Omental fat pad (tissue), 4 donors: ENCODE measurements around the genes CEP78, TLE4 and RASEF.

- PRO-cap = no peak
- RAMPAGE, long total RNA, 4 experiments = no peak in any of the 4 experiments
Observed at GRCh38 chr9:76442004-76442377, 17.0 kb upstream of the GCNT1 start.

DNA sequence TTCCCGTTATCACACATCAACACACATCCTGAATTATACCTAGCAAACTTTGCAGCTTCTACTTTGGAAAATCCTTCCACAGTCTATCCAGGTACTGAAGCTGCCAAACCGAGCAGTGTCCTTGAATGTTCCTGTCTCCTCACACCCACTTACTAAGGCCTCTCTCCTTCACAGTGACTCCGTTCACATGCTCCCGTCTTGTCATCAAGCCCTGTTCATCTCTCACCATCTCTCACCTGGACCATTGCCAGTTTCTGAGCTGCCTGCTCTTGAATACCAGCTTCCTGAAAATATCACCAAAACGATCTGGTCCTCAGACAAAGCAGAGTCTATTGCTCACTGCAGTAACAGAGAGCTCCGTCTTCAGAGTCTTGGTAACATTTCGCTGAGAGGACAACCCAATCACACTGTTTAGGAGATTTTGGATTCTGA lies 57.4 kb downstream of the GCNT1 start:
- PRO-cap = no peak
- RAMPAGE, long total RNA, 4 experiments = no peak in any of the 4 experiments

- PRO-cap = no peak
- RAMPAGE, long total RNA, 4 experiments = no peak in any of the 4 experiments
Observed at GRCh38 chr9:76530668-76531075, 71.7 kb downstream of the GCNT1 start.

- PRO-cap = no peak
- RAMPAGE, long total RNA, 4 experiments = no peak in any of the 4 experiments
Observed at GRCh38 chr9:76701305-76702016, 204.5 kb downstream of the PRUNE2 start.

DNA sequence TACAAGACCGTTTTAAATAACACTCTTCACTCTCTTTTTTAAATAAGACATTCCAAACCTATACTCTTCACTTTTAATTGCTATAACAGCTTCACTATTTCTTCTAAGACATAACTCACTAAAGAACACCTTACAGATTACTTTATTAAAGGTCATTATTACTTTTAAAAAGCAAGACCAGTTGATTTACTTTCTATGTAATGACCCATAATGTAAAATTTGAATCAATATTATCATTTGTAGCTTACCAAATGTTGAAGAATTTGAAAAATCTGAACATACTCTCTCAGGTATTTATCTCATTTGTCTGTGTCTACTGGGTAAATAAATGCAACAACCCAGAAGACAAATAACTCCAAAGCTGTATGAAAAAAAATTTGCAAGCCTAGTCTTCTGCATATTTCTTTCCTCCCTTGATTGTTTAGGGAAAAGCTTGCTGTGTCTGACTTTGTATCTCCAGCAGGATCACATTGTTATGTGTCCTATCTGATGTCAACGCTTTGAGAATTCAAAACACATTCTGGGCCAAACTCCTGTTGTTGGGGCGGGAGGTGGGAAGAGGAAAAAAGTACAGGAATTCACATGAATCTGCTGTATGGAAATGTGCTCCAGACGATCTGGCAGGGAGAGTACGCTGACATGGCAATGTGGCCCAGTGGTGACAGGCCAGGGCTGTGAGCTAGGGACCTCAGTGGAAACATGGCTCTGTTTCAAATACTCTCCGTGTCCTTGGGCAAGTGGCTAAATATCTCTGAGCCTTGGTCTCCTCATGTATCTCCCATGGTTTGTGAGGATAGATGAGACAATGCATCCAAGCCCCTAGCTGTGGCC lies 87.2 kb upstream of the GNA14 start:
- PRO-cap = no peak
- RAMPAGE, long total RNA, 4 experiments = no peak in any of the 4 experiments

DNA sequence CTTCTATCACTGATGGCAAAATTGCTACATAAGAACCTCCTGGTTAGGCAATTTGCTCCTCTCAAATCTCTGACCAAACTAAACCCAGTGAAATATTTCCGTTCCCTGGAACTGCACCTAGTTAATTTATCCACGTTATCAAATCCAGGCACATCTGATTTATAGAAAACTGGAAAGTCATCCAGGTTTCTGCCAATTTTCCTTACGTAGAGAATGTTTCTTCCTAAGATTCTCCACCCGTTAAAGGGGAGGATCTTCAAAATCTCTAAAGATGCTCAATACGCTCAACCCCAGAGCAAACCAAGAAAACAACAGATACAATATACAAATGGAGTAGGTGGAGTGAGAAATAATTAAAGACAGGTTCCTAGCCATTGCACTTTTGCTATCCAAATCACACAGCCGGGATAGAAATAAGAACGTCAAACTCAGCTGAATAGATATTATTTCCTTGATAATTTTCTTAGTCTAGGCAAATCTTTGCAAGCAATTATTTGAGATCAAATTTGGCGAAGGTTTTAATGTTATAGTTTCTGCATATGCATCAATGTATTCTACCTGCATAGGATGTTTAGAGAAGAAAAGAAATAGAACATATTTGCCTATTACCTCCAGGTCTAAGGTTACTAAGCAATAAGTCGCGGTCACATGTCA lies 88.0 kb upstream of the GNA14 start:
- PRO-cap = no peak
- RAMPAGE, long total RNA, 4 experiments = no peak in any of the 4 experiments

DNA sequence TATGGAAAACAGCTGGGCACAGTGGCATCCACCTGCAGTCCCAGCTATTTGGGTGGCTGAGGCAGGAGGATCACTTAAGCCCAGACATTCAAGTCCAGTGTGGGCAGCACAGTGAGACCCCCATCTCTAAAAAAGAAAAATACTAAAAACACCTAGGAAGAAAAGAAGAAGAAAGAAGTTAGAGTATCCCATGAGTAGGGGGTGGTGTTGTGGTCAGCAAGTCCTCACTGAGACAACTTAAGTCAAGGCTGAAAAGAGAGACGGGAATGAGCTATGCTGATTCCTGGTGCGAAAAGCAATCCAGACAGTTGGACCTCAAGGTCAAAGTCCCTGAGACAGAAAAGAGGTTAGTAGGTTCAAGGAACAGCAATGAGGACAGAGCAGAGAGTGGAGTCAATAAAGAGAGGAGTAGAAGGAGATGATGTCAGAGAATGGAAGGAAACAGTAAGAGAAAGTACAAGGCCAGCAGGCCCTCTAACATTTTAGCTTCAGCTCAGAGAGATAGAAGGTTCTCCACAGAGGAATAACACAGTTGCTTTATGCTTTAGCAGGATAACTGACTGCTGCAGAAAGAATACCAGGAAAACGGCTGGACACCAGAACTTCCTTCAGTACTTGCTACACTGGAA lies 43.8 kb downstream of the GNAQ start:
- PRO-cap = no peak
- RAMPAGE, long total RNA, 4 experiments = no peak in any of the 4 experiments

GRCh38 chr9:78235317-78236509 lies at the start of gene CEP78:
Gene CEP78 (plus strand): TSS chr9:78236075.
- PRO-cap = no peak
- RAMPAGE, long total RNA, 4 experiments = no peak in any of the 4 experiments

DNA sequence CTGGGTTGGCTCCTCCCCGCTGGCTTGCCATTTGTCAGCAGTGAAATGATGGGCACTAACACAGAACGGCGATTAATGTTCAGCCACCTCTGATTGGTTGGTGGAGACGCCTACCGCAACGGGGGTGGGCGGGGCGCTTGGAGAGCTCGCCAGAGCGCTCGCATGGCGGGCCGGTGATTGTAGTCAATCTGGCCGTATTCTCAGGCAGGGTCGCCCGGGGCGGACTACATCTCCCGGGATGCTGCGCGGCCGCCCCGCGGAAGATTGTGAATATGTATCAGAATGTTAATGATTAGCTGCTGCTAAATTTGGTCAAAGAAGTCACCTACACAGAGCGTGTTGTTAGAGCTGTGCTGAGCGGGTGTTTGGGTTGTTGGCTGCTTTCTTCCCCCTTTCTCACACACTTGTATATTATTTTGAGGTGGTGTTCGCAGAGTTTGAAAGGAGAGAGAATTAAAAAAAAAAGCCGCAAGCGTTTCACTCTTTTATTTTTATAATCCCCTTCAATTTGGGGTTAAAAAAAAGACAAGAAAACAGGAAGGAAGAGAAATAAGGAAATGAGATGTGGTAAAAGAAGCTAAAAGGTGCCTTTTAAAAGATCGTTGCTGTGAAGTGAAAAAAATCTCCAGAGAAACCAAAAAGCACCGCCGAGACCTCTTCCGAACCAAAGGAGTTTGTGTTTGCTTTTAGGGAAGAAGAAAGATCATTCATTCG lies at the start of gene TLE4:
TLE4 (plus strand) TSS at position 332 of the 714 bp plus-strand sequence.
- PRO-cap = unidirectional peak, plus-strand start at position 315 of the sequence
- RAMPAGE, long total RNA, 4 experiments = start-site peak on the plus strand in 3 of 4 experiments, centred at positions 325 to 584 of the sequence, 65 to 165 reads per replicate

GRCh38 chr9:79572951-79573669 lies 1.3 kb downstream of the TLE4 start:
- PRO-cap = no peak
- RAMPAGE, long total RNA, 4 experiments = no peak in any of the 4 experiments

DNA sequence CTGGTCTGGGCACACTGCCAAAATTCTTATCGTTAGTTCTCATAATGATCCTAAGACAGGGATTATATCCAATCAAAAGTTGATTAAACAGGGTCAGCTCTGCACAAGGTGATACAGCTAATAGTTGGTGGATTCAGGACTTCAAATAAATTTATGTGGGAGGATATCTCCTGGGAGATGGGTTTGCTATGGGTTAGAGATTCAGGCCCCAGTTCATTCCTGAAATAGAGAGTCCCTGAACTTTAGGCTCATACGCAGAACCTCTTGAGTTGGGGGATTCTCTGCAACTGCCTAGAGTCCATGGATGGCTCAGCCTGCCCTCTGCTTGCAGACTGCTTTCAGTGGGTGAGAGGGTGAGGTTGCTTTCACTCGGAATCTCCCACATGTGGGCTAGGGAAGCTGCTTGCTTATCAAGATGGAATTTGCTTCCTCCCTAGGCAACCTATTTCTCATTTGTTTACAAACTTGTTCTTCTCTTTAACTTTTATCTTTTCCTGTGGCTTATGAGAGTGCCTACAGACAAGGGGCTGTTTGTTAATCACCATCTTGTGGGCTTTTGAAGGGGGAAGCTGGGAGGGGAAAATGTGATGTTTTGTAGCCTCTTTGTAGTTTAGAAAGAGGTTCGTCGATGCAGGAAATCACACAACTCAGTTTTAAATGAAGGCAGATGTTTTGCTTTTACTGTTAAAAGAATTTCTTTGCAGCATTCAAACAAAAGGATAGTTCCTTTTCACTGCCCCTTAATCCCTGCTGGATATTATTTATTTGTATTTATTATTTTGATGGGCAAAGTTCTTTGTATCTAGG lies 10.0 kb downstream of the TLE4 start:
- PRO-cap = no peak
- RAMPAGE, long total RNA, 4 experiments = no peak in any of the 4 experiments

DNA sequence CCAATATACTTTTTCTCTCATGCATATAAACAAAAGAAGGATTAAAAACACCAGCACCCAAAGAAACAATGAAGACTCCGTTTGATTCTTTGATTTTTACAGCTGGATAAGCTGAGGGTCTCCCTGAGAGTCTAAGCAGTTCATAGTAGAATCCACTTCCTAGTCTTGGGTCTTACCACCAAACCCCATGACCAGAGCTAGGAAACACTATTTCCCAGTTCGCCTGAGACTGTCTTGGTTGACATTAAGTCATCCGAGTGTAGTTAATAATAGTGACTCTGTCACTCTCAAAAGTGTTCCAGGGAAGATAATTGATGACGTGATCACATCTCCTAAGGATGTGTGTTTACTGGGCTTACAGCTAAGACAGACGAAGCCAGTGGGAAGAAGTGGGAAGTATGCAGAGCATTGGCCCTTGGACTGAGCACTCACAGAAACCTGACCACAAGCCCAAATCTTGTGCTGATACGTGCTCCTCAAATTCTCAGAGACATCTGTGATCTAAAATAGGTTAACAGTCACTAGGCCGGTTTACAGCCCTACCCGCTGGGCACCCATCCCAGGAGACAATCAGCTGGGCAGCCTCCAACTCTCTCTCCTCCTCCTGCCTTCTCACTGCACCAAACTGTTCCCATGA lies 316.7 kb downstream of the TLE1 start:
- PRO-cap = no peak
- RAMPAGE, long total RNA, 4 experiments = no peak in any of the 4 experiments

- PRO-cap = no peak
- RAMPAGE, long total RNA, 4 experiments = no peak in any of the 4 experiments
Observed at GRCh38 chr9:81879635-81879981, 48.6 kb upstream of the SPATA31D4 start.

GRCh38 chr9:82488445-82489108 lies 500.0 kb downstream of the SPATA31D1 start:
- PRO-cap = no peak
- RAMPAGE, long total RNA, 4 experiments = no peak in any of the 4 experiments

- PRO-cap = no peak
- RAMPAGE, long total RNA, 4 experiments = no peak in any of the 4 experiments
Observed at GRCh38 chr9:83062752-83063553, at the start of gene RASEF. Gene RASEF (minus strand): TSS chr9:83063142.

GRCh38 chr9:83154744-83155433 lies 91.9 kb upstream of the RASEF start:
- PRO-cap = no peak
- RAMPAGE, long total RNA, 4 experiments = no peak in any of the 4 experiments

DNA sequence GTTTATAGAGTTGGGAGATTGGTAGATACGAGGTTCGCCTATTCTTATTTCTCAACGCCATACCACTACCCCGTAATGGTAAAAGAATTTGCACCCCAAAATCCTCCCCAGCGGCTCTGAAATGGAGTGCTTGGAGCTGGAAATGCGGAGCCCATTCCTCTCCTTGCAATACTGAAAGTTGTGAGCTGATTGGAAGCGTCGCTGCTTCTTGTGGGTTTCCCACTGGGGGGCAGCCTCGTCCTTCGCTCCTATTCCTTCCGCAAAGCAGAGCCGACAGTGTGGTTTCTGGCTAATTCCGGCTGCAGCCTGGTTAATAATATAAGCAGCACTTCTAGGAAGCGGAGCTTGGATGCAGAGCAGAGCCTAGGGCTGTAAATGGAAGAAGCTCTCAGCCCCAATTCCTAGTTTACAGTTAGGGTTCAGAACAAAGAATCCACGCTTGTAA lies 156.7 kb upstream of the RASEF start:
- PRO-cap = no peak
- RAMPAGE, long total RNA, 4 experiments = no peak in any of the 4 experiments

DNA sequence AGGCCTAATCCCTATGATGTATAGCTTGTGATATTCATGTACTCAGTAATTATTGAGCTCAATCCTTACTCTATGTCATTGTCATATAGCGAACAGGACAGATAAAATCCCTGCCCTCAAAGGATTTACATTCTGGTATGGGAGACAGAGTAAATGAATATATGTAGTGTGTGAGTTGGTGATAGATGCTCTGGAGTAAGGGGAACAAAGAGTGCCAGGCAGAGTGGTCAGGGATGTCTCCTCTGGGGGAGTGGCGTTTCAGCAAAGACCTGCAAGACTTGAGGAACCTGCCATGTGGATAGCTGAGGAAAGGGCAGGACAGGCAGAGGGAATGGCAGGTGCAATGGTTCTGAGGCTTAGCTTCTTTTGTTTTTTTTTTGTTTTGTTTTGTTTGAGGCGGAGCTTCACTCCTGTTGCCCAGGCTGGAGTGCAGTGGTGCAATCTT lies 1.4 kb downstream of the IDNK start:
- PRO-cap = no peak
- RAMPAGE, long total RNA, 4 experiments = no peak in any of the 4 experiments

GRCh38 chr9:83629598-83630277 lies 6.8 kb downstream of the IDNK start:
- PRO-cap = no peak
- RAMPAGE, long total RNA, 4 experiments = no peak in any of the 4 experiments

- PRO-cap = no peak
- RAMPAGE, long total RNA, 4 experiments = no peak in any of the 4 experiments
Observed at GRCh38 chr9:83642314-83642766, 19.4 kb downstream of the IDNK start.